Measurements from ENCODE around the gene PHAX.

- PRO-cap, 3 experiments = peak in 1 of 3 experiments; most common plus-strand start chr5:123089696 (in 1)
These were observed 424 bp downstream of the PRDM6 start for GRCh38 chr5:123089394-123089936.

DNA sequence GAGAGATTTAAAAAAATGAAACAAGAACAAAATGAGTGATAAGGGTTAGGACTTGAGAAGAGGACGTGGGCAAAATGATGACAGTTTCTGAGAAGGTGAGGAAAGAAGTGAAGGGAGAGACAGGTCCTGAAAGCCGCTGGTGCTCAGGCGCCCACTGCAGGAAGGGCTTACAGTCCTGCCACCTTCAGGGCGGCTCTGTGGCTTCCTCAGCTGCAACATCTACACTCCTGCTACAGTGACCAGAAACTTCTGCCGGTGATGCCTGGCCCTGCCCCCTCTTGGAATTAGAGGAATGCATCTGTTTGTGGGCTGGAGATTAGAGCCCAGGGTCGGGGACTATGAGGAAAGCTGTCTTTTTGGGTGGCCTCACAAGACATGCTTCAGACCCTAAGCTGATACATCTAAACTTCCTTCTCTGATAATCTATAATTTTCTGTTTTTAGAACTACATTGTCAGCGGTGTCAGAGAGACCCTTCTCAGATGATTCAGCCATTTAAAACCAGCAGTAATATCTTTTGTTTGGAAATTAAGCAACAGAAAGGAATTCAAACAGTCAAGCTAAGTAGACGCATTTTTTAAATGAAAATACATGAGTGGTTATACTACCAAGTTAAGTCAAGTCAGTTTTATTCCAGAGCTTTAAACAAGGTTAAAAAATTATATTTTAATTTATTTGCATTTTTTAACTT is 30.4 kb downstream of the PRDM6 start:
- PRO-cap, 3 experiments = peak in 1 of 3 experiments; most common plus-strand start position 319 of the sequence (in 1); most common minus-strand start position 221 of the sequence (in 1)

DNA sequence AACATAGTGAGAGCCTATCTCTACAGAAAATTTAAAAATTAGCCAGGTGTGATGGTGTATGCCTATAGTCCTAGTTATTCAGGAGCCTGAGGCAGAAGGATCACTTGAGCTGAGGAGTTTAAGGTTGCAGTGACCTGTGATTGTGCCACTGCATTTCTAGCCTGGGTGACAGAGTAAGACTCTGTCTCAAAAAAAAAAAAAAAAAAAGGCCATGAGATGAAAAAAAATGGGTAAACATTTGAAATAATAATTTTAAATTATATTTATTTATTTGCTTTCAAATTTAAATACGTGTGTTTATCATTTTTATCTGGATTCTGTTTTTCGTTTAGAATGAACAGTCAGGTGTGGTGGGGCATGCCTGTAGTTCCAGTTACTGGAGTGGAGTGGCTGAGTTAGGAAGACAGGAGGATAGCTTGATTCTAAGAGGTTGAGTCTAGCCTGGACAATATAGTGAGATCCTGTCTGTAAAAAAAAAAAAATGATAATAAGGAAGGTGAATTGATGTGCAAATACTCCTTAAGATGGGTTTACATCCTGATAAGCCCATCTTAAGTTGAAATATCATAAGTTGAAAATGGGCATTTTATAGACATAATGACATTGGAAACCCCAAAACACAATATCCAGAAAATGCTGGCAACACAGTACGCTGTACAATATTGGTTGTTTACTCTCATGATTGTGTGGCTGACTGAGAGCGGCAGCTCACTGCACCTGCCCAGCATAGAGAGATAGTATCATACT is 36.5 kb downstream of the CSNK1G3 start:
- PRO-cap, 3 experiments = no peak in any of the 3 experiments

GRCh38 chr5:123875798-123876073 is 363.8 kb downstream of the CSNK1G3 start:
- PRO-cap, 3 experiments = no peak in any of the 3 experiments

- PRO-cap, 3 experiments = peak in 1 of 3 experiments; most common plus-strand start chr5:124209914 (in 1)
These were observed 536.7 kb downstream of the ZNF608 start for GRCh38 chr5:124209758-124210071.

DNA sequence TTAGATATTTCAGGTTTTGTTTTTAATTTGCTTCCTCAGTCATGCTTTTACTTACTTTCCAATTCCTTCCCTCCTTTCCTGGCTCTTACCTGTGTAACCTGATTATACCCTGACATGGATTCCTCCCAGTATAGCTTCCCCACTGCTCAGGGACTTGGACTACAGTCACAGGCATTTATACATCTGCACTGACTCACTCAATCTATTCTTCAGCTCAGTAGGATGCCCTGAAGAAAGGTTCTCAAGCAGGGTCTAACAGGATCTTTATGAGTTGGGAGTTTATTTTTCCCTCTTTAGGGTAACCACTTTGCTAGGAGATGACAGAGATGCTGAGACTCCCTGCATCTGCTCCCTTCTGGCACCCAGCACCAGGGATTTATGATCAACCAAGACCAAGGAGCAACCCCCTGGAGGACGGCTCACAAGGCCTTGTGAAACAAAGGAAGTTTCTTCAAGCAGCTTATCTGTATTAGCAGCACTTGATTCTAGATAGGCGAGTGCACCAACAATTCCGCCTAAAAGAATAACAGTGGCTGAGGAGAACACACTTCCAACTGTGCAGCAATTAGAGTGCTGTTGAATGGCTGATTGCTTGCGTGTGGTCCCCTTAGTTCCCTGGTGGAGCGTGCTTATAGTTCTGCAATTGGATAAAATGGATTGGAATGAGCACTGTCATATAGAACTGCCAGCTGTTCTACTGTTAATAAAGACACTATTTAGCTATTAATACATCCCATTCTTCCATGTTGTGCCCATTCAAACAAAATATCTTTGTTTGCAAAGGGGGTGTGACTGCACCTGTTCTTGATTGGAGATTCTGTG is 482.6 kb downstream of the ZNF608 start:
- PRO-cap, 3 experiments = no peak in any of the 3 experiments

GRCh38 chr5:124629001-124629531 is 117.4 kb downstream of the ZNF608 start:
- PRO-cap, 3 experiments = no peak in any of the 3 experiments

DNA sequence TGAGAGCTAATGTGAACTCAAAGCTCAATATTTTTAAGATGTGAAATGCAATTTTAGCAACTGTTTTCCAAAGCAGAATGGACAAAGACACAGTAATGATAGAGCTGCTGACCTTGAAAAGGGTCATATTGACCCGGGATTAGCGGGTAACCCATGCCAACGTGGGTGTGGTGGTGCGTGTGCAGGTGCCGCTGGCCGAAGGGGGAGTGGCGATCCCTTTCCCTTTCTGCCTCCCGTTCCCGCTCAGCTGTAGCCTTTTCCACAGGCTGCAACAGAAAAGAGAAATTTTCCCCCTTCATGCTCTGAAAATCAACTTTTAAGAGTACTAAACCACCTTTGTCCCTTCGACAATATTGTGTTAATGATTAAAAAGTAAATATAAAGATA is 105.3 kb downstream of the ZNF608 start:
- PRO-cap, 3 experiments = no peak in any of the 3 experiments

DNA sequence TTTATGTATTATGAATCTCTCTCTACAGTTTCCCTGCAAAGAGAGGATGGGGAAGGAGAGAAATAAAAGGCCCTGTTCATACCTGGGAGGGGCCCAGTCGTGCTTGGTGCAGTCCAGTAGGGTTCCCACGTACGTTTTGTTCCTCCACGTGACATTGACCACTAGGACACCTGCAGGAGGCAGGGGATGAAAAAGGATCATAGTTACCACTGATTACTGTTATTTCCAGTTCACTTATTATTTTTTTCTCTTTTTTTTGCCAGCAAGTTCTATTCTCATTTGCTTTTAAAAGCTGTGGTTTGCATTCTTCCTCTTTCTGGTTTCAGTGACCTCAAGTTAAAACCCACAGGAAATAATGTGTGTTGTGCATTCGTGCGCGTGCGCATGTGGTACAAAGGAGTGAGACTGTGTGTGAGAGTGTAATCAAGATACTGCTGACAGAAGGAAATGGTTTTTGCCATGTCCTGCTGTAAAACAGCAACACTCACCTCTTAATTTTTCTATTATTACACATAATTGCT is 96.9 kb downstream of the ZNF608 start:
- PRO-cap, 3 experiments = no peak in any of the 3 experiments

GRCh38 chr5:124711278-124712071 is 35.0 kb downstream of the ZNF608 start:
- PRO-cap, 3 experiments = no peak in any of the 3 experiments

DNA sequence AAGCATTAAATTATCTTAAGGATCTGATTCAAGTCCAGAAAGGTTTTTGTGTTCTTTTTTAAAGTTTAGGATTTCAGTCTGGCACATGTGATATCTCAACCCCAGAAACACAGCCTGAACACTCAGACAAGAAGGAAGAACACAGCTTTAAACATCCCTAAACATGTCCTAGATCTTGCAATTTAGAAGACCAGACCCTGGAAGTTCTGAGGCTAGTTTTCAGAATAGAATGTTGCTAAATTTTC is 1.1 kb downstream of the ZNF608 start:
- PRO-cap, 3 experiments = peak in 2 of 3 experiments; most common plus-strand start position 121 of the sequence (in 2)

DNA sequence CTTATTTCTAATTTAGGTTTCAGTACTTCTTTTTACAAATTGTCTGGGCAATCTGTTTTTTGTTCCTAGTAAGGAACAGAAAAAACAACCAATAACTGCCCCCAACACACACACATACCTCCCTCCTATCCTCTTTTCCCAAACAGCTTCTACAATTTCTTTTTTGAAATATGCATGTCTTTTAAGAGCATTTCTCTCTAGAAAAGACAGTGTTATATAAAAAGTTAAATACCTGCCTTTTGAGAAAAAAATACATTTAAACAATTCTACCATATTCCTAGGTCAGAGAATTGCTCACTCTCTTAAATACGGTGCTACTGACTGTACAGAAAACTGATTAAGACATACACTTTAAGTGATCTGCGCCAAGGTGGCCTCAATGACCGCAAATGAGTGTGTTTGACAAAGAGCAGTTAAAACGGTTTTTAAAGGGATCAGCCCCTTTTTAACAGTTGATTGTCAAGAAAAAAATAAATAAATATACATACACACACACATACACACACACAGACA is 709 bp downstream of the ZNF608 start:
- PRO-cap, 3 experiments = no peak in any of the 3 experiments

DNA sequence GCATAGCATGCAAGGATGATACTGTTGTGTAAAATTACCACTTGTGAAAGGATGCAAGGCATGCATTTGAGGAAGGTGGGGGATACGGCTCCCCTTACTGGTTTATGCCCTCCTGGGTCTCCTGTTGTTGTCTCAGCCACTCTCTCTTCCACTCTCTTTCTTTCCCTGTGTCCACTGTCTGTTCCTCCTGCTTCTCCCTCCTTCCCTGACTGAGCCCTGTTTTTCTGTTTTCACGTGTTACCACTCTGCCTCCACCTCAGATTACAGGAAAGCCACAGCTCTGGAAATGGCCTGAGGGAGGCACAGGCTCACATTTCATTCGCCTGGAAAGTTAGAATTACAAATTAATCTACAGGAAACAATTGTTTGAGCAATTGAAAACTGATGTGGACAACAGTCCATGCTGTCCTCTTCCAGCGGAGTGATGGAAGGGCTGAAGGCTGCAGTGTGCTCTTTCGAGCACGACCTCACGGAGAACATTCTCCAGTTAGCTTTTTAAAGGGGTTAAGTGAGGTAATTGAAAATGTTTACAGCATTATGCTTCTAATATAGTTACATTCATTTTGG is 444.3 kb upstream of the ZNF608 start:
- PRO-cap, 3 experiments = peak in 3 of 3 experiments; most common plus-strand start position 377 of the sequence (in 1); most common minus-strand start position 211 of the sequence (in 3)

- PRO-cap, 3 experiments = peak in 2 of 3 experiments; most common plus-strand start chr5:125412896 (in 2); most common minus-strand start chr5:125412871 (in 1)
These were observed 666.5 kb upstream of the ZNF608 start for GRCh38 chr5:125412684-125413583.

DNA sequence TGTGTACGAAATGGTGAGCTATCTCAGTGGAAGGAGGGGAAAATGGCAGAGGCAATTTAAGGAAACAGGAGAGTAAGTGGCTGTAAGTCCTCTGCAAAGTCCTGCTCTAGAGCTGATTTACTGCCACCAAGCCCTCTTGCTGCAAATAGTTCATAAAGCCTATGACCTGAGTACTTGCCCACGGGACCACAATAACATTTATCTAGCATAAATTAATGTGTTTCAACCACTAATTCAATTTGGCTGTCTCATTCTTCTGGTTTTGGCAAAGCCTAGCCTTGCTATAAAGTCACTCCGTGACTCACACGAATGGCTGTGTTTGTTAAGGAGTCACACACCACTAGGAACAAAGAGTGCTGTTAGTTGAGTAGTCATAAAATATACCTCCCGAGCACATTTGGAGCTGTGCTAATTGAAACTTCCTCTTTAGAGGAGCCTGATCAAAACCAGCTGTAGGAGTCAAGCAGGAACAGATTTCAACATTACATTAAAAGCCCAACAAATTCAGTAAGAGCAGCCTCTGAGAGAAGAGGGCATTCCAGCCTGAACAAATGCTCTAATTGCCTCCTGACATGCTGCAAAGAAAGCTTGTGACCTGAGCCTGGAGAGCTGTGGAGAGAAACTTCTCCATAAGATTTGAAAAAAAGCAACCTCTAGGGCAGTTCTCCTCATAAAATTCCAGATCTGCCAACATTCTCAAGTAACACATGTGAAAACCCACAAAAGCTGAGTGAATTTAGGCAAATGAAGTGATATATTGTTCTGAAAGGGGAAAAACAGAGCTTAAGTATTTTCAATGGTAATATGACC is 738.8 kb upstream of the ZNF608 start:
- PRO-cap, 3 experiments = peak in 1 of 3 experiments; most common minus-strand start position 103 of the sequence (in 1)

GRCh38 chr5:126365494-126365783 is 57.8 kb upstream of the GRAMD2B start:
- PRO-cap, 3 experiments = no peak in any of the 3 experiments

GRCh38 chr5:126503578-126504429 is 80.6 kb downstream of the GRAMD2B start:
- PRO-cap, 3 experiments = no peak in any of the 3 experiments

GRCh38 chr5:126508470-126509334 is 85.5 kb downstream of the GRAMD2B start:
- PRO-cap, 3 experiments = no peak in any of the 3 experiments

DNA sequence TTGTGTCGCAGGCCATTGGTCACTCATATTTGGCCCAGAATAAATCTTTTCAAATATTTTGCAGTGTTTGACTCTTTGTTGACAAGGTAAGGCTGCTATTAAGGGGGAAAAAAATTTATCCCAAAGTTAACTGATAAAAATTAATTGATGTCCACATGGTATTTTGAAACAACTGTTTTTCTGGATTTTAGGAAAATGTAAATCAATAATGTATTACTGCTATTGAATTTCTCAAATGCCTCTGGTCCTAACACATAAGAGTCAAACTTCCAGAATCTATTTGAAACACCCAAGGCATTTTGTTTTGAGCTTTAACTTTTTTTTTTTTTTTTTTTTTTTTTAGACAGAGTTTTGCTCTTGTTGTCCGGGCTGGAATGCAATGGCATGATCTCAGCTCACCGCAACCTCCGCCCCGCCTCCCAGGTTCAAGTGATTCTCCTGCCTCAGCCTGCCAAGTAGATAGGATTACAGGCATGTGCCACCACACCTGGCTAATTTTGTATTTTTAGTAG is 75.9 kb downstream of the ALDH7A1 start:
- PRO-cap, 3 experiments = no peak in any of the 3 experiments

- PRO-cap, 3 experiments = peak in 3 of 3 experiments; most common plus-strand start chr5:126600947 (in 3); most common minus-strand start chr5:126600849 (in 3)
These were observed at the start of gene PHAX for GRCh38 chr5:126600013-126601168. TSS of gene PHAX (plus strand) at chr5:126600947.

All from Metastatic Breast Carcinoma in the Ovary (tissue), 3 donors.